ENCODE measurements around a stretch of chr10.

- PRO-cap: no peak
- RAMPAGE, long total RNA, 3 experiments: no peak in any of the 3 experiments
Measured at GRCh38 chr10:124734610-124735427, 9.4 kb downstream of the FAM53B start.

GRCh38 chr10:124739502-124739968 lies 4.6 kb downstream of the FAM53B start:
- PRO-cap: no peak
- RAMPAGE, long total RNA, 3 experiments: no peak in any of the 3 experiments

DNA sequence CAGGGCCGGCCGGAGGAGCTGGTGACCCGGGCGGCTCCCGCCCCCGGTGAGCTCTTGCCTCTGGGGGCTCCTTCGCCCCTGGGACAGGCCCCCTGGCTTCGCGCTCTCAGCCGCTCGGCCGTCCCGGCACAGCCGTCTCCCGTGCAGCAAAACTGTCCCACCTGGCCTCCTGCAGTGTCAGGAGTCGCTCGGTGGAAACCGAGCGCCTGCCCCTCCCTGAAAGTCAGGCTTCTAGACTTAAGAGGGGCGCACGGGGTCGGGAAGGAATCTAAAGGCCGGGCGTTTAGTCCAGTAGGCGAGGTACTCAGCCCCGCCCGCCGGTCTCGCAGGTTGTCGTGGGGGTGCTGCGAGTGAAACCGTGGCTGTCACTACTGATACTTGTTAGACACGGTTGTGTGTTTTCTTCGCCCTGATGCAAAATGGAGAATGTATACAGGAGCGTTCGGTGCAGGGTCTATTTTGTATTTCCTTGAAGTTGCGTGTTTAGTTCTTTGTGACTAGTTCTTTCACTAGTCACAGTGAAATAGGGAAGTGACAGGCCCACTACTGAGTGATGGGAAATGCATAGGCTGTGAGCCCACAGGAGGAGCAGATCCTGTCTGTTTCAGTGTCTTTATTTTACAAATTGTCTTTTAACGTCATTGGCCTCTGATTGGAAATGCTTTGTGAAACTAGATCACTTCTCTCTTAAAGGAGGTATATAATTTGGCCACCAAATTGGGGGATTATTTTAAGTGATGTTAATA lies 561 bp downstream of the ABRAXAS2 start:
- PRO-cap: no peak
- RAMPAGE, long total RNA, 3 experiments: no peak in any of the 3 experiments

DNA sequence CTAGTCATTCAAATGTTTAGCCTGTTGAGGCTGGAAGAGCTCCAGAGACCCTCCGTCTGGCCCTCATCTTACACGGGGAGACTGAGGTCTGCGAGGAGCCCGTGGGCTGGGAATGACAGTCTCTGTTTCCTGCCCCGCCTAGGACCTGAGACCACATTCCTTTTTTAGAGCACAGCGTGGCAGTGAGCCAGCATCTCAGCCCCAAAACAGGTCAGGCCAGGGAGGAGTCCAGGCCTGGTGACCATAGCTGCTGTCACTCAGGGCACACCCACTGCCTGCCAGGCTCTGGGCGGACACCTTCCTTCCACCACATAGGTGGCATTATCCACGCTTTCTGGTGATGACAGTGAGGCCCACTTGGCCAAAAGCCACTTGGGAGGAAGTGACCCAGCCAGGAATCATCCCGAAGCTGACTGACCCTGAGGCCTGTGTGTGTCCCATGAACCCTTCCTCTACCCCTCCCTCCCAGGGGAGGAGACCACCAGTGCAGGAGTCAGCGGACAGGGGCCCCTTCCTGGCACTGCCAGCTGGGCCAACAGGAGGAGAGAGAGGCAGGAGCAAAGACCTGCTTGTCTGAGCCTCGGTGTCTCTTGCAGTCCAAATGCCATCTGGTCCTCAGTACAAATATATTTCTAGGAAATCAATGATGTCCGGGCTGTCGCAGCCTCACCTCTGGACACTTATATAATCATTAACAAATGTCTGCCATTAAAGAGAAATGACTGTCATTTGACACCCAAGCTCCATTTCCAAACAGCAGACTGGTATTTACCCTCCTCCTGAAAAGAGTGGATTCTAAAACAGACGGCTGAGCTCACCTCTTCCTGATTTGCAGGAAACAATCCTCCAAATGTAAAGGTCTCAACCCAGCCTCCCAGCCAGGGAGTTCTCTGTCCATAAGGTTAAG lies 62.9 kb downstream of the ABRAXAS2 start:
- PRO-cap: no peak
- RAMPAGE, long total RNA, 3 experiments: no peak in any of the 3 experiments

DNA sequence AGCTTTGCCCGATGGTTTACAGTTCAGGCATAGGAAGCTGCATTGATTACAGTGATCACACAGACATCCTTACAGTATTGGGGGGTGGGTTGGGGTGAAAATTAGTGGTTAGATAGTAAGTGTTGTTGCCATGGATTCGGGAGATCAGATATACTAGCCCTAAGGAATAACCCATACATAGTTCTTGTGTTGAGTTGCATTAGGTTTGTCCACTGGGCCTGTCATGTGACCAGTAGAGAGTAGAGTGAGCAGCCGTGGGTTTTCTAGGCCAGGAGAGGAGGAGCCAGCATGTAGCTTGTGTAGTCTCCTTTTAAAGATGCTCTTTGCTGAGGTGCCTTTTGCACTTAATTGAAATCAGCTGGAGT lies 36.0 kb downstream of the ZRANB1 start:
- PRO-cap: no peak
- RAMPAGE, long total RNA, 3 experiments: no peak in any of the 3 experiments

DNA sequence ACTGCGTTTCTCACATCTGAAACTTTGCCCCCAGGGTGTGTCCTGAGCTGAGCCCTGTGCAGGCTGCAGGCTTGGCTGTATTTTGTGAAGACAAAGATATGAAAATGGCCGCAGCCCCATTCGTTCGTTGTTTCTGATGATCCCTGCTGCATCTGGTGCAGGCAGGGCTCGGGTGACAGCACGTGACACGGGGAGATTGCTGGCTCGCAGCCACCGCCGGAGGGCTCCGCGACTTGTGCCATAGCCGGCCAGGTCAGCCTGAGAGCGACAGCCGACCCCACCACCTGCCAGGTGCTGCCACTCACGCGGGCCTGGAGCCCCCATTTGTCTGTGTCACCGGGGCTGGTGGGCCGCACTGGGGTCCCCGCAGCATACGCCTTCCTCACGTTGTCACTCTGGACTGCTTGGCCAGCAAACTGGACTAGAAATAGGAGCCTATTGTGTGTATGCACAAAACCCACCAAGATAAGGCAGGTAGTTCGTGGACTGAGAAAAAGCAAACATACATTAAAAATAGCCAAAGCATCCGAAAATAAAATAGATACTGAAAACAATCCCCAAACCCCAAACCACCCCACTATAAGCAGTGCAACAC lies 4.5 kb downstream of the CTBP2 start:
- PRO-cap: no peak
- RAMPAGE, long total RNA, 3 experiments: no peak in any of the 3 experiments

- PRO-cap: no peak
- RAMPAGE, long total RNA, 3 experiments: start-site peak on the minus strand in 1 of 3 experiments, at chr10:125106257-125106371 at its widest, 8 reads per replicate
Measured at GRCh38 chr10:125105789-125106440, 78.0 kb upstream of the CTBP2 start.

DNA sequence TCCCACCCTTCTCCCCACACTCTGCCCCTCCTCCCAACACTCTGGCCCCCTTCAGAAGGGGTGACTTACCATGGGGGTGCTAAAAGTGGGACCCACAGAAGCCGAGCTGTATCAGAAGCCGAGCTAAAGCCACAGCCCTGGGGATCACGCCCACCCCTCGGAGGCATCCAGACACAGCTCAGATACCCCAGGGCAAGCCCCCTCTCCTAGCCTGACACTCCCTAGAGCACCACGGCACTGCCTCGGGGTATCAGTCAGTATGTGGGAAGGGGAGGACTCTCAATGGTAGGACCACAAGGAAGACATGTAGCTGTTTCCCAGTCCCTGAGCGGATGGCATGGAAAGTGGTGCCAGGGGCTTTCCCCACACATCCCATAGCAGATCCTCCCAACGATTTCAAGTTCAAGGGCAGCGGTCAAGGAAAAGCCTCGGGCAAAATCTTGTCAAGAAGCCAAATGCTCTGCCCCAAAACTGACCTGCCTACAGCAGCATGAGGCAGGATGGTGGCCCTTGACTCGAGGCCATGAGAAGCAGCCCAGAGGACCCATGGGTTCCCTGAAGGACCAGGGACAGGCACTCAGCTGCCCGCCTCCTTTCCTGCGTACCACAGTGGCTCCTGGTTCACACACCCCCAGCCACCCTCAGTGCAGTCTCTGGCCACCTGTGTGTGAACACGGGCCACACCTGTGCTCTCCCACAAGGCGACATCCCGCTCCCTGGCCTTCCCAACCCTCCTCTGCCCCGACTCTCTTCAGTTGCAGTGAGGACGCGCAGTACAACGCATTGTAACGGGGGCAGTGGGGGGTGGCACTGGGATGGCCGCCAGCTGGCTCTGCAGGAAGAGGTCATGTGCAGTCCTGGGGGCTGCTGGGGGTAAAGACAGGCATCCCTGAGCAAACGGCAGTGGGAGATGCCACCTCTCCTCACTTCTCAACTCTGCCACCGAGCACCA lies 88.8 kb upstream of the CTBP2 start:
- PRO-cap: no peak
- RAMPAGE, long total RNA, 3 experiments: no peak in any of the 3 experiments

DNA sequence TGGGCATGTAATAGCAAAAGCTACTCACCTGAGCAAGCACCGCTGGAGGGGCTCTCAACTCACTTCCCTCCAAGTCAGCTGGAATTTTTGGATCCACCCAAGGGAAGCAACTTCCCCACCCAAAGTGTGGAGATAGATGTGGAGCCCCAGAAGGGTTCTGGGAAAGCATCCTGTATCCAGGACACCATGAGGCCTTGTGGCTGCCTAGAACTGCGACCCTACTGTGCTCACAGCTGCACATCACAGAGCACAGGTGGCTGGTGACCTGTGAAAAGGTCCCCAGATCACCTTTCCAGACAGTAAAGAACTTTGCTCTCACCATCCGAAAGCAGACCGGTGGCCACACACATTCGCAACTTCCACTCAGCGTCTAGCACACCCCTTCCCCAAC lies 111.7 kb upstream of the CTBP2 start:
- PRO-cap: no peak
- RAMPAGE, long total RNA, 3 experiments: no peak in any of the 3 experiments

- PRO-cap: no peak
- RAMPAGE, long total RNA, 3 experiments: start-site peak on the minus strand in 1 of 3 experiments, at chr10:125151779-125151879 at its widest, 6 reads per replicate
Measured at GRCh38 chr10:125151523-125152096, 123.7 kb upstream of the CTBP2 start.

GRCh38 chr10:125162047-125162387 lies 134.1 kb upstream of the CTBP2 start:
- PRO-cap: no peak
- RAMPAGE, long total RNA, 3 experiments: no peak in any of the 3 experiments

- PRO-cap: no peak
- RAMPAGE, long total RNA, 3 experiments: no peak in any of the 3 experiments
Measured at GRCh38 chr10:125660685-125660907, 22.4 kb downstream of the TEX36 start.

DNA sequence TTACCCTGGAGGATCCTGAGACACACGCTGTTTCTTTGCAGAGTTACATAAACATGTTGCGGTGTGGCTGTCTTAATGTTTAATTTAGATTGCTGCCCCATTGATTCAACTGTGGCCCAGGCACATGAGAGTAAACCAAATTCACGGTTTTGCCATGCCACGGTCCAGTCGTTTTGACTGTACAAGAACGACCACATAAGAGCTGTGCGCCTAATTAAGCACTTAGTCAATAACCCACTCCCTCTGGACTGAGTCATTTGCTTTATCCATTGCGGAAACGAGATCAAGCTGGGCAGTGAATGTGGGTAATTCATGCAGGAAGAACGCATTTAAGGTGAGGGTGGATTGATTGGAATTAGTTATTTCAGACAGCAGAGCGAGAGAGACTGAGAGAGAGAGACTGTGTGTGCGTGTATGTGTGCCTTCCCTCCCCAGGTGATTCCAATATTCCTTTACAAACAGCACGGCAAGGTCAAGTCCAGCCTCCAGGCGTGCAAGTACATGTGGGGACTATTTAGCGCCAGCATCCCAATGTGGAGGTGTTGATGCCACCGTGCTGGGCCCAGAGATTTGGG lies 8.3 kb upstream of the TEX36 start:
- PRO-cap: no peak
- RAMPAGE, long total RNA, 3 experiments: no peak in any of the 3 experiments

DNA sequence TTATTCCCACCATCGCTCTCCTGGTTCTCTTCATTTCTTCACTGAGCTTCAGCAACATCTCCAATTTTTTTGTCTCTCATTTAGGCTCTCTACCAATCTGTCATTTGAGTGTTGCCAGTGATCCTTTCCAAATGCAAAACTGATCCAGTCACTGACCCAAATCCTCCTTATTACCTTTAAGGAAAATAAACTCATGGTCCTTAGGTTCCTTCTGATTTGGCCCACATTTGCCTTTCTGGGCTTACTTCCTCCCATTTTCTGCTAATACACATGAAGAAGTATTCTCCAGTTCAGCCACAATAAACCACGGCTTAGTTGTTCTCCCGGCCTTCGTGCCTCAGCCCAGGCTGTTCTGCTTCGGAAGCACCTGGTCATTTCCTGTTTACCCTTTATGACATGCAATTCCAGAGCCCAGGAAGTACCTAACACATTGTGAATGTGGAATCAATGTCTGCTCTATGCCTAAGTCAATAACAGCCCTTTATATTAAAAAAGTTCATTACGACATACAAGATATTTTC lies 4.1 kb upstream of the FANK1 start:
- PRO-cap: no peak
- RAMPAGE, long total RNA, 3 experiments: no peak in any of the 3 experiments

DNA sequence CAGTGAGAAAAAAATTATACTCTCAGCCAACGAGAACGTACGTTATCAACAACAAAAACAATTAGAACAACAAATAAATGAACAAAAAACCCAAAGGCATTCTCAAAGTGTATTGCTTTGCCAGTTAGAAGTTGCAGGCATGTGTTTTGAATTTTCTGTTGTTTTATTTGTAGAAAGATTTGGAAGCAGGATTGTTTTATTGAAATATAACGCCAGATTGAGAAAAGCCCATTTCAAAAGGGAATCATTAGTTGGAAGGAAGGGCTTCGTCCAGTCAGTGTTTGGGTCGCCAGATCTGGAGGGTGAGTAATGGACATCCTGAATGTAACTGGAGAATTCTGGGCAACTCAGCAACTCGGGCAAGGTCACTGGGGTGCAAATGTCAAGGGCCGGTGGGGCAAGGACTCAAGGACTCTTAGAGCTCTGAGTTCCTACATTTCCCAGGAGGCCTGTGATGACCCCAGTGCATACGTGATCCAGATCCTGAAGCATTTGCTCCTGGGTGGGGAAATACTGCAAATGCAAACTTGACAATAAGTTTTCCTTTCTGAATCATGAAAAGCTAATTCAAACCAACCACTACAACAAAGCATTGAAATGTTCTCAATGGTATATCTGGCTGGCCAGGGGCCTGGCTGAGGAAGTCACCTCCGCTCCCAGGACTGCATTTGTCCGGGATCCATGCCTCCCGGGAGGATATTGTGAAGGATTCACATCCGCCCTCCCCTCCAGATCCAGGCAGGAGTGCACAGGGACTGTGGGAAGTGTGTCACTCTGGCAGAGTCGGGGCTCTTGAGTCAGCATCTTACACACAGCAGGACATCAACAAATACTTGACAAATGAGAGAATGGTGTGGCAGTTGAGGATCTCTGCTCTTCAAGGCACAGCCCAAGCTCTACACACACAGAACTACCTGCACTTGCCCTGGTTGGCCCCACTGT lies 164.0 kb downstream of the FANK1 start:
- PRO-cap: unidirectional peak, plus-strand start at position 854 of the sequence
- RAMPAGE, long total RNA, 3 experiments: no peak in any of the 3 experiments

GRCh38 chr10:126459227-126459755 lies 71.0 kb upstream of the ADAM12 start:
- PRO-cap: no peak
- RAMPAGE, long total RNA, 3 experiments: start-site peak on the minus strand in 1 of 3 experiments, at chr10:126459470-126459475 at its widest, 11 reads per replicate

GRCh38 chr10:126469281-126469659 lies 81.0 kb upstream of the ADAM12 start:
- PRO-cap: no peak
- RAMPAGE, long total RNA, 3 experiments: no peak in any of the 3 experiments

DNA sequence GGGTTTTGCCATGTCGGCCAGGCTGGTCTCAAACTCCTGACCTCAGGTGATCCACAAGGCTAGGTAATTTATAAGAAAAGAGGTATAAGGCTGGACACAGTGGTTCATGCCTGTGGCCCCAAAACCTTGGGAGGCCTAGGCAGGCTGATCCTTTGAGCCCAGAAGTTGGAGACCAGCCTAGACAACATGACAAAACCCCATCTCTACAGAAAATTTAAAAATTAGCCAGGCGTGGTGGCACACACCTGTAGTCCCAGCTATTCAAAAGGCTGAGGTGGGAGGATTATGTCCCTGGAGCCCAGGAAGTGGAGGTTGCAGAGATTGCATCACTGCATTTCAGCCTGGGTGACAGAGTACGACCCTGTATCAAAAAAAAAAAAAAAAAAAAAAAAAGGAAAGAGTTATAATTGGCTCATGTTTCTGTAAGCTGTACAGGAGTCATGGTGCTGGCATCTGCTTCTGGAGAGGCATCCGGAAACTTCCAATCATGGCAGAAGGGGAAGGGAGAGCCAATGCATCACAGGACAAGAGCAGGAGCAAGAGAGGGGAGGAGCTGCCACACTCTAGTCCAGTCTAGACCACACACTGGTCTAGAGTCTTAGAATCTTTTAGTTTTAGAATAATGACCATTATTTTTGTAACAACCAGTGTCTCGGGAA lies 16.7 kb downstream of the DOCK1 start:
- PRO-cap: no peak
- RAMPAGE, long total RNA, 3 experiments: no peak in any of the 3 experiments

GRCh38 chr10:126944090-126944727 lies 39.0 kb downstream of the DOCK1 start:
- PRO-cap: no peak
- RAMPAGE, long total RNA, 3 experiments: no peak in any of the 3 experiments

GRCh38 chr10:126972945-126973424 lies 67.8 kb downstream of the DOCK1 start:
- PRO-cap: no peak
- RAMPAGE, long total RNA, 3 experiments: no peak in any of the 3 experiments

All from subcutaneous adipose tissue (tissue), 3 donors.